Testis (tissue), 5 donors: Measurements from ENCODE around the gene ACAD11.

- PRO-cap, 3 experiments = peak in 3 of 3 experiments; most common plus-strand start chr3:129606979 (in 3); most common minus-strand start chr3:129607193 (in 3)
- RAMPAGE, long total RNA, 2 experiments = start-site peak on the minus strand in 1 of 2 experiments, at chr3:129607169-129607463 at its widest, 7 to 11 reads per replicate
- RRBS = 5% methylated on average over 8 of the region's 57 CpGs
Measured at GRCh38 chr3:129606861-129607474, 492 bp upstream of the PLXND1 start.

- PRO-cap, 3 experiments = no peak in any of the 3 experiments
- RAMPAGE, long total RNA, 2 experiments = no peak in any of the 2 experiments
- RRBS = no CpG with 5 or more reads among the region's 7 CpGs
Measured at GRCh38 chr3:129615499-129616116, 9.1 kb upstream of the PLXND1 start.

GRCh38 chr3:129618367-129618797 is 11.9 kb upstream of the PLXND1 start:
- PRO-cap, 3 experiments = peak in 2 of 3 experiments; most common minus-strand start chr3:129618576 (in 2)
- RAMPAGE, long total RNA, 2 experiments = no peak in any of the 2 experiments
- RRBS = no CpG with 5 or more reads among the region's 8 CpGs

GRCh38 chr3:129822661-129822990 is 70.9 kb downstream of the TMCC1 start:
- PRO-cap, 3 experiments = no peak in any of the 3 experiments
- RAMPAGE, long total RNA, 2 experiments = no peak in any of the 2 experiments

DNA sequence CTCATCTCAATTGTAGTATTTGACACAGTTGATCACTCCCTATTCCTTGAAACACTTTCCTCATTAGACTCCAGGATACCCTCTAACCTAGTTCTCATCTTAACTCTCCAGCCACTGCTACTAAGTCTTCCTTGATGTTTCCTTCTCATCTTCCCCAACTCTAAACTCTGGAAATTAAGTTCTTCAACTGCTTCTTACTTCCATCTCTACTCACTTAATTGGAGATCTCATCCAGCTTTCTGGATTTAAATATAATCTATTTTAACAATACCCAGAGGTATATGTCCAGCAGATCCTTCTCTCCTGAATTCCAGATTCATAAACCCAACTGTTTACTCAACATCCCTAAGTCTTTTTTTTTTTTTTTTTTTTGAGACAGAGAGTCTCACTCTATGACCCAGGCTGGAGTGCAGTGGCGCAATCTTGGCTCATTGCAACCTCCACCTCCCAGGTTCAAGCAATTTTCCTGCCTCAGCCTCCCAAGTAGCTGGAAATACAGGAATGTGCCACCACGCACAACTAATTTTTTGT is 16.2 kb downstream of the TMCC1 start:
- PRO-cap, 3 experiments = no peak in any of the 3 experiments
- RAMPAGE, long total RNA, 2 experiments = no peak in any of the 2 experiments
- RRBS = no CpG with 5 or more reads among the region's 2 CpGs

DNA sequence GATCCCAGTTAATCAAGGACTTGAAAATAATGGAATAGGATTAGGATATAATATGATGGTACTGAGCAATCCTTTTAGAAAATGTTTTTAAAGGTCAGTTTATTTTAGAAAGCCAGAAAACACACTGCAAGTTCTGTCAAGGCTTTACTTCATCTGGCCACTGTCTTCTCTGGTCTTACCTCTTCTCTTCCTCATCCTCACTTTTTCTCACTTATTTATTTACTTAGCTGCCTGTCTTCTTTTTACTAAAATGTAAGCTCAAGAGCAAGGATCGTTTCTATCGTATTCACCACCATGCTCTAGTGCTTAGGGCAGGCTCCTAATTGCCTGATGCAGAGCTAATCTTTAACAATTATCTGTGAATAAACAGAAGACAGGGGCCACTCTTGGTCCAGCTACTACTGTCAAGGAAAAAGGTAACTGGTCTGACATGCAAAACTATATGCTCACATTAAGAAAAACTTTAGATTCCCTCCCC is 17.6 kb downstream of the PIK3R4 start:
- PRO-cap, 3 experiments = no peak in any of the 3 experiments
- RAMPAGE, long total RNA, 2 experiments = no peak in any of the 2 experiments
- RRBS = no CpG with 5 or more reads among the region's 2 CpGs

DNA sequence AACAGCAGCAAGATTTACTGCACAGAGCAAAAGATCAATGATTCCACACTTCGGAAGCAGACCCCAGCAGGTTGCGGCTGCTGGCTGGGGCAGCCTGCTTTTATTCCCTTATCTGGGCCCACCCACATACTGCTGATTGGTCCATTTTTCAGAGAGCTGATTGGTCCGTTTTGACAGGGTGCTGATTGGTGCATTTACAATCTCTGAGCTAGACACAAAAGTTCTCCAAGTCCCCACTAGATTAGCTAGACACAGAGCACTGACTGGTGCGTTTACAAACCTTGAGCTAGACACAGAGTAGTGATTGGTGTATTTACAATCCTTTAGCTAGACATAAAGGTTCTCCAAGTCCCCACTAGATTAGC is 67.4 kb upstream of the PIK3R4 start:
- PRO-cap, 3 experiments = peak in 3 of 3 experiments; most common minus-strand start position 75 of the sequence (in 3)
- RAMPAGE, long total RNA, 2 experiments = start-site peak on the minus strand in 1 of 2 experiments, centred at position 76 of the sequence, 38 reads per replicate
- RRBS = no CpG with 5 or more reads among the region's 4 CpGs

DNA sequence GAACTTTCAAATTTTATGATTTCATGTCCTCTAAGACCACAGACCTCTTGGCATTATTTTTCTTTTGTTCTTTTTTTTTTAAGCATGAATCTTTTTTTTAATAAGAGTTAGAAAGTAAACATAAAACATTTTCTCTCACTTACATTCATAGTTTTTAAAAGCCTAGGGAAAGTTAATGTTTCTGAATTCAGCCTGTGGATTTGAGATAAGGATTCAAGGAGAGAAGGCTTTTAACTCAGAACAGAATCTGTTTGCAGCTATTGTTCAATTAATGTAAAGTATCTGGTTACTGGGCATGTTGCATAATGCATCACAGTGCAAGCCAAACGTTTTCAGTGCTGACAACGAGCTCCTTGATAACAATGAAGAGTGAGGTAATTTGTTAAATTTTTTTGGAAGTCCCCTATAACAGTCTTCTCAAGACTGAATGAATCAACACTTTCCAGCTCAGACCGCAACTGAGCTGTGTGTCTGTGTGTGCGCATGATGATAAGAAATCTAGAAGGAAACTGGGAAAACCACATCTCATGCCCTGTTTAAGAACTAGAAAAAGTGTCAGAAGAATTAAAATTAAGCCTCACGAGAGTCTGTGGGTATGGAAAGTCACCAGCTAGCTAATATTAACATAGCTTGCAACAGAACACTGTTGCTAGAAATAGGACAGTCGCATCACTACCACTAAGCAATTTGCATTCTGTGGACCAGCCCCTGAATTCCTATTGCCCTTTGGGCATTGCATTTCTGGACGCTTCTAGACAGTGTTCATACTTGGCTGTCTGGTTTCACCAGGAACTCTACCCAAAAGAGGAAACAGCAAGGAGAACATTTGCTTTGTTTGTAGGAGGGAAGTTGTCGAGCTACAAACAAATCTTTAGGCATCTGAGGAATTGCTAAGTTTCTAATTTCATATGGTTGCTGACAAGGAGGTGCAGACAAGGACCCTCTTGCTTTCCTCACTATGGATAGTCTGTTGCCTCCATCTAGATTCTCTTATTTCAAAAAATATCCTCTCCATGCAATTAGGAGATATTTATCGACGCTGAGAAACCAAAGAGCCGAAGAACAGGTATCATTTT is 43.7 kb upstream of the ATP2C1 start:
- PRO-cap, 3 experiments = peak in 3 of 3 experiments; most common plus-strand start position 801 of the sequence (in 3); most common minus-strand start position 425 of the sequence (in 1)
- RAMPAGE, long total RNA, 2 experiments = start-site peak on the plus strand in 1 of 2 experiments, centred at positions 497 to 899 of the sequence, 18 to 346 reads per replicate
- RRBS = no CpG with 5 or more reads among the region's 11 CpGs

DNA sequence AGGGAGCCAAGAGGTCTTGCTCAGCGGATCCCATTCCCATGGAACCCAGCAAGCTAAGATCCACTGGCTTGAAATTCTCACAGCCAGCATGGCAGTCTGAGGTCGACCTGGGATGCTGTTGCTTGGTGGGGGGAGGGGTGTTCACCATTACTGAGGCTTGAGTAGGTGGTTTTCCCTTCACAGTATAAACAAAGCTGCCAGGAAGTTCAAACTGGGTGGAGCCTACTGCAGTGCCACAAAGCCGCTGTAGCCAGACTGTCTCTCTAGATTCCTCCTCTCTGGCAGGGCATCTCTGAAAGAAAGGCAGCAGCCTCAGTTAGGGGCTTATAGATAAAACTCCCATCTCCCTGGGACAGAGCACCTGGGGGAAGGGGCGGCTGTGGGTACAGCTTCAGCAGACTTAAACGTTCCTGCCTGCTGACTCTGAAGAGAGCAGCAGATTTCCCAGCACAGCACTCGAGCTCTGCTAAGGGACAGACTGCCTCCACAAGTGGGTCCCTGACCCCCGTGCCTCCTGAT is 15.7 kb downstream of the NEK11 start:
- PRO-cap, 3 experiments = no peak in any of the 3 experiments
- RAMPAGE, long total RNA, 2 experiments = no peak in any of the 2 experiments
- RRBS = no CpG with 5 or more reads among the region's 7 CpGs

DNA sequence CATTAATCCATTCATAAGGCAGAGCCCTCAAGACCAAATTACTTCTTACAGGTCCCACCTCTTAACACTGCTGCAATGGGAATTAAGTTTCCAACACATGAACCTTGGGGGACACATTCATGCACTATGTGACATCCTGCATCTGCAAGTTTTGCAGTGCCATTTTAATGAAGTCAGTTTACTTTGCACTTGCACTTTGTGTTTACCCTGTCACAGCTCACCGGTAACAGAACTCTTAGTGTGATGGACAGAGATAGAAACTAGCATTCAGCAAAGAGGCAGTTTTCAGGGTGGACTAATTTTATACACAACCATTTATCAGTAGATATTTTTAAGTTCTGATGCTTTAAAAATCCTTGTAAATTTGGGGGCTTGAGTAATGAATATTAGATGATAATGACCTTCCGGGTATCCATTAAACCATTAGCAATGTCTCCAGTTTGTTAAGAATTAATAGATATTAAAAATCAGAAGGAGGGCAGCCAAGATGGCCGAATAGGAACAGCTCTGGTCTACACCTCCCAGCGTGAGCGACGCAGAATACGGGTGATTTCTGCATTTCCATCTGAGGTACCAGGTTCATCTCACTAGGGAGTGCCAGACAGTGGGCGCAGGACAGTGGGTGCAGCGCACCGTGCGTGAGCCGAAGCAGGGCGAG is 50.4 kb upstream of the NUDT16 start:
- PRO-cap, 3 experiments = no peak in any of the 3 experiments
- RAMPAGE, long total RNA, 2 experiments = no peak in any of the 2 experiments
- RRBS = no CpG with 5 or more reads among the region's 13 CpGs

DNA sequence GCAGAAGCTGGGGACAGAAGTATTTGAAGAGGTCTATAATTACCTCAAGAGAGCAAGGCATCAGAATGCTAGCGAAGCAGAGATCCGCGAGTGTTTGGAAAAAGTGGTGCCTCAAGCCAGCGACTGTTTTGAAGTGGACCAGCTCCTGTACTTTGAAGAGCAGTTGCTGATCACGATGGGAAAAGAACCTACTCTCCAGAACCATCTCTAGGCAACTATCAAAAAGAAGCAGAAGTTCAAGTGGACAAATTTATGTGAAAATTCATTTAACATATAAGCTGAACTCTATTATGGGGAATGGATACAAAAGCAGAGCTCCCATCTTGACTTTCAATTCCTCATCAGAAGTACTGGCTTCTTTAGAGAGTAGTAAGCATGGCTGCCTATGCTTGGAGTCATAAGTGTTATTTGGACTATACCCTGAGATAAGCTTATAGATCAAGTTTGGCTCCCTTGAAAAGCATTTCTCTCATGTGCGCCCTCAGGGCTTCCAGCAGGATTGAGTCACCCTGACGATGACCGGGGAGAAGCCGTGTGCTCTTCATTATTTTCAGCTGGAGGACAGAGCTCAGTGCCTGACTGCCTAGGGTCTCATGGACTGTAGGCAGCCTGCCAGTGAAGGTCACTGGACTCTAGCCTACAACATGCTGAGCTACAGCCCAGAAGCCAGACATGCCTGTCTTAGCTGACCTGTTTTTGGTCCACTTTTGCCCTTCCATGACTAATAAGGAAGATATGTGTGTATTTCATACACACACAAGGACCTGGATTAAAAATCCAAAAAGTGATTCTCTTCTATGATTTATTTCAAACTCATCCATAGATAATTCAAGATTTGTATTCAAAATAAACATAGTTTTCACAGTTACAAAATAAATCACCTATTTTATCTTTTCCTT is 31.8 kb upstream of the NUDT16 start:
- PRO-cap, 3 experiments = peak in 2 of 3 experiments; most common minus-strand start position 668 of the sequence (in 2)
- RAMPAGE, long total RNA, 2 experiments = no peak in any of the 2 experiments
- RRBS = no CpG with 5 or more reads among the region's 9 CpGs

DNA sequence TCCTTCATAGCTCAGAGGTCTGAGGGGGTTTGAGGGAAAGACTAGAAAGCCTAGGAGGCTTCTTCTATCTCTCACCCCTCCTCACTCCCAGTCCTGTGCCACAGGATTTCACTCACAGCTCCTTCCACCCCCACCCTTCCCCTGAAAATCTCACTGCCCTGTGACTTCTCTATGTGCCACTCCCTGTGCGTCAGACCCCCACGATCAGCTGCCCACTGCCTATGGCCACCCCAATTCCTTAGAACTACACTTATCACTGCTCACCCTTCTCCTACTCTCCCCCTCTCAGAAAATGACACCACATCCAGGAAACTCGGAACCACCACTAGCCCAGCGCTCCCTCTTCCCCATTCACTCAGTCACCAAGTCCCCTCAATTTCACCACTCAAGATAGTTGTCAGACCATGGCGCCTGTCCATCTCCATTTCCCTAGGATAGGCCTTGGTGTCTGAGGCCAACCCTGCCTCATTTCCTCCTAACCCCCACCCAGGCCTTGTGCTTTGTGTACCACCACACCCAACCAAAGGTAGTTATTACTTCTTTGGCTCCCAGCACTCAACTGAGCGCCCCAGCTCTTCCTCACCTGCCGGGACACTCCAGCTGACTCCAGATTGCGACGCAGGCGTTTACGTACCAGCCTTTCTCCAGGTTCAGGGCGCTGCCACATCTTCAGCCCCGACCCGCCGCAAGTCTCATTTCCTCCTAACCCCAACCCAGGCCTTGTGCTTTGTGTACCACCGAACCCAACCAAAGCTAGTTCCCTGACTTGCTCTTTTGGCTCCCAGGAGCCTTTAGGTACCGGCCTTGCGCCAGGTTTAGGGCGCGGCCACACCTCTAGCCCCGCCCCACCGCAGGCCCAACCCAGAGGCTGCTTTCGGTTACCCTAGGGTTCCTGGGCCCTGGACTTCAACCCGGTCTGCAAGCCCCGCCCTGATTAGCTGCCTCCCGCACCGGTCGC is 596 bp upstream of the NUDT16 start:
- PRO-cap, 3 experiments = peak in 3 of 3 experiments; most common minus-strand start position 793 of the sequence (in 3)
- RAMPAGE, long total RNA, 2 experiments = start-site peak on the minus strand in 2 of 2 experiments, centred at positions 435 to 779 of the sequence, 16 to 175 reads per replicate
- RRBS = 1% methylated on average over 5 of the region's 28 CpGs

GRCh38 chr3:132285012-132286014 is 31.9 kb upstream of the ACP3 start:
- PRO-cap, 3 experiments = peak in 2 of 3 experiments; most common plus-strand start chr3:132285321 (in 1); most common minus-strand start chr3:132285710 (in 2)
- RAMPAGE, long total RNA, 2 experiments = start-site peak on the minus strand in 1 of 2 experiments, at chr3:132285405-132285532 at its widest, 98 to 121 reads per replicate
- RRBS = no CpG with 5 or more reads among the region's 22 CpGs

DNA sequence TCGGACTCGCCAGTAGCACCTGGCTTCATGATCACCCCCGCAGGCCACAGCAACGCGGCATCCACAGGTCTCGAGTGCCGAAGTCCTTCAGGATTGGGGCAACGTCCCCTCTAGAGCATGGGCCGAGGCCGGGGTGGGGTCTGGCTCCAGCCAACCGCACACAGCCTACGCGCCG is at the start of gene ACAD11:
Gene ACAD11, minus strand, starts transcription at position 87 of the 175 bp plus-strand sequence.
- PRO-cap, 3 experiments = peak in 3 of 3 experiments; most common minus-strand start position 76 of the sequence (in 3)
- RAMPAGE, long total RNA, 2 experiments = start-site peak on the minus strand in 1 of 2 experiments, centred at position 103 of the sequence, 57 reads per replicate
- RRBS = no CpG with 5 or more reads among the region's 14 CpGs

GRCh38 chr3:132681474-132682153 is 21.5 kb downstream of the UBA5 start:
- PRO-cap, 3 experiments = no peak in any of the 3 experiments
- RAMPAGE, long total RNA, 2 experiments = no peak in any of the 2 experiments
- RRBS = no CpG with 5 or more reads among the region's 5 CpGs

GRCh38 chr3:133466548-133466857 is 66.6 kb downstream of the BFSP2 start:
- PRO-cap, 3 experiments = no peak in any of the 3 experiments
- RAMPAGE, long total RNA, 2 experiments = no peak in any of the 2 experiments
- RRBS = no CpG with 5 or more reads among the region's 8 CpGs

DNA sequence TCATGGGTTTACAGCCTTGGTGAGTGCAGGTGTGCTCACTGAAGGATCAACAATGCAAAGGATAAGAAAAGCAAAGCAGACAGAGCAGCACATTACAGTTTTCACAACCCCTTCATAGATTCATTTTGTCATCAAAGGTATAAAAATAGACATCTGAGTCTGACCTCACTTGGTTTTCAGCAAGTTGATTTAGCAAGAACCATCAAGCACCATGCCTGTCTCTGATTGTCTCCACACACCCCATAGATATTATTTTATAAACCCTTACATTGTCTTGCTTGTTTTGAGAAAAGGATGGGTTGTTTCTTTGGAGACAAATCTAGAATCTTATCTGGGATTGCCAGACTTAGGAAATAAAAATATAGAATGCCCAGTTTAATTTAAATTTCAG is 77.7 kb downstream of the BFSP2 start:
- PRO-cap, 3 experiments = no peak in any of the 3 experiments
- RAMPAGE, long total RNA, 2 experiments = no peak in any of the 2 experiments

GRCh38 chr3:133572951-133573422 is 499 bp upstream of the CDV3 start:
- PRO-cap, 3 experiments = peak in 3 of 3 experiments; most common minus-strand start chr3:133573320 (in 2)
- RAMPAGE, long total RNA, 2 experiments = no peak in any of the 2 experiments
- RRBS = no CpG with 5 or more reads among the region's 18 CpGs

DNA sequence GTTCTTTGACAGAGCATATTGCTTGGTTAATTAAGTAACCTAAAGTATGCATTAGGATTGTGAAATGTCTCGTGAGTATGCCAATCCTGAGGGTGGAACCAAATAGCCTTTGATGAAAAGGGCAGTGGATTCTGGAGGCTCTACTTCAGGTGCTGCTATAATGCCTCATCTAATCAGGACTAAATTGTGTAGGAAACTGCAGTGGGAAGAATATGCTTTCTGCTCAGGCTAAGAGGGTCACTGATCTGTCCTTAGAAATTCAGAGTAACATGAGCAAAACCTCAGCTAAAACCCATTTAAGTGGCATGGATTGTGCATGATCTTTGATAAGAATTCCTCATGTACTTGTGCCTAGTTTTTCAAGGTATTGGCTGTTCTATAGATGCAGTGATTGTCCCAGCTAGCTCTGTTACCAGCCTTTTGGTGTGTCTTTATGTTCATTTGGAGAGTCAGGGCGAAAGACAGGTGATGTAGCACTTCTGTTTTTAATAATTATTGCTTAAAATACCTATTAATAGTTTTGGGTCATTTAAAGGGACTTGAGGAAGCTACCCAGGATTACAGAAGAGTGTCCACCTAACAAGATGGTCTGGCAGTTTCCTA is 15.5 kb downstream of the CDV3 start:
- PRO-cap, 3 experiments = no peak in any of the 3 experiments
- RAMPAGE, long total RNA, 2 experiments = no peak in any of the 2 experiments
- RRBS = no CpG with 5 or more reads among the region's 2 CpGs

- PRO-cap, 3 experiments = no peak in any of the 3 experiments
- RAMPAGE, long total RNA, 2 experiments = no peak in any of the 2 experiments
- RRBS = no CpG with 5 or more reads among the region's 5 CpGs
Measured at GRCh38 chr3:133749591-133750307, 3.6 kb downstream of the TF start.